Measurements from ENCODE around the genes SUFU, AS3MT and CNNM2.

GRCh38 chr10:102422626-102423112, 2.0 kb downstream of the FBXL15 start:
- PRO-cap: bidirectional peak, plus-strand start at chr10:102422901, minus-strand start at chr10:102422820

DNA sequence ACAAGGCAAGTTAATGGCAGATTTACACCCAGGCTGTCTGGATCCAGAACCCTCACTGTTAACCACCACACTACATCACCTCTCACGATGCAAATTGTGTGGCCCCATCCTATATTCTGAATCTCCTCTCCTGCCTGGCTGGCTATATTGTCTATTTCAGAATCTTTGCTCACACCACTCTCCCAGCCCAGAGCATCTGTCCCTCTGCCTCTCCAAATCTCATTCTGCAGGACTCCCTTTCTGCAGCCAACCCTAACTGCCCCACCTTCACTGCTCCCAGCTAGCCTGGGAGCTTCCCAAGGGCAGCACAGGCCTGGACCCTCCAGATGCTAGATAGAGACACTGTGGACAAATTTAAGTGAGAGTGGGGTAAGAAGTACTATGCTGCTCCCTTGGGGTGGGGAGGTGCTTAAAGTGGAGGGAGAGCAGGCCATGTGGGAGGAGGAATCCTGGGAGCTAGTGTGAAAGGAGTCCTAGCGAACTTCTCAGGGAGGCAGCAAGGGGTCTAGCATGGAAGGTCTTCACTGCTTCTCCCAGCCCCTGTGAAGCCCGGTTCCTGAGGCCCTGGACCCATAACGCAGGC, 773 bp downstream of the CUEDC2 start:
- PRO-cap: no peak

DNA sequence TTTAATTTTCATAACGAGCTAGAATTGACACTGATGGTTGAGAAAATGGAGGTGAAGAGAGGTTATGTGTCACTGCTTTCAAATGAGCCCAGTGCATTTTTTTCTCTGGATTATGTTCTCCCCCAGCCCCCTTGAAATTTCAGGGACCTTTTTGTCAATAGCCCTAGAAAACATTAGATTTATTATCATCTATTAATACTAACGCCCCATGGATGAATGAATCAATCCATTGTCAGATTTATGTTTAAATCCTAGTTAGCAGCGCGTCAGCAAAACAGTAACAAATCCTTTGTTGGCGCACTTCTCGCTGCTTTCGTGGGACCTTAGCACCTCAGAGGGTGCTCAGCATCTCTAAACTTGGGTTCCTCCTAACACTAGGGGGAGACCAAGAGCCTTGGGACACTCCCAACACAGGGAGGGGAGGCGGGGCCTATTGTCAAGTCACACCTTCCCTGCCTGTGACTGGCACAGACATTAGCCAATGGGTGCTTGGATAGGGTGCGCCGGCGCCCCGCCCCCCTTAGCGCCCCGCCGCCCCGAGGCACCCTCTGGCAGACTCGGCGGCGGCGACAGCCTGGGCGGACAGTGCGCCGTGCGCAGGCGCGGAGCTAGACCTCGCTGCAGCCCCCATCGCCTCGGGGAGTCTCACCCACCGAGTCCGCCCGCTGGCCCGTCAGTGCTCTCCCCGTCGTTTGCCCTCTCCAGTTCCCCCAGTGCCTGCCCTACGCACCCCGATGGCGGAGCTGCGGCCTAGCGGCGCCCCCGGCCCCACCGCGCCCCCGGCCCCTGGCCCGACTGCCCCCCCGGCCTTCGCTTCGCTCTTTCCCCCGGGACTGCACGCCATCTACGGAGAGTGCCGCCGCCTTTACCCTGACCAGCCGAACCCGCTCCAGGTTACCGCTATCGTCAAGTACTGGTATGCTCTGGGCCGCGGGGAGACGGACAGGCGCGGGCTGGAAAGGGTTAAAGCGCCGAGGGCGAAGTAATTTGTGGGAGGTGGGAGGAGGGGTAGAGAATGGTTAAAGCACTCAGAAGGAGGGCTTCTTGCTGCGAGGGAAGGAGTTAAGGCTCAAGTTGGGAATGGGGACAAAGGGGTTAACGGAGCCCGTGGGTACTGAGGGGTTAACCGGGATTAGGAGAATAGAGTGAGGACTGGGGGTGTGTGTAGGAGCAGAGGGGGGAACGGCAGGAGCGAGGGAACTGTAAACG, at the start of gene SUFU:
Gene SUFU, plus strand, starts transcription at position 554 of the 1,209 bp plus-strand sequence.
- PRO-cap: bidirectional peak, plus-strand start at position 554 of the sequence, minus-strand start at position 337 of the sequence

GRCh38 chr10:102555943-102556546, 52.3 kb downstream of the SUFU start:
- PRO-cap: no peak

DNA sequence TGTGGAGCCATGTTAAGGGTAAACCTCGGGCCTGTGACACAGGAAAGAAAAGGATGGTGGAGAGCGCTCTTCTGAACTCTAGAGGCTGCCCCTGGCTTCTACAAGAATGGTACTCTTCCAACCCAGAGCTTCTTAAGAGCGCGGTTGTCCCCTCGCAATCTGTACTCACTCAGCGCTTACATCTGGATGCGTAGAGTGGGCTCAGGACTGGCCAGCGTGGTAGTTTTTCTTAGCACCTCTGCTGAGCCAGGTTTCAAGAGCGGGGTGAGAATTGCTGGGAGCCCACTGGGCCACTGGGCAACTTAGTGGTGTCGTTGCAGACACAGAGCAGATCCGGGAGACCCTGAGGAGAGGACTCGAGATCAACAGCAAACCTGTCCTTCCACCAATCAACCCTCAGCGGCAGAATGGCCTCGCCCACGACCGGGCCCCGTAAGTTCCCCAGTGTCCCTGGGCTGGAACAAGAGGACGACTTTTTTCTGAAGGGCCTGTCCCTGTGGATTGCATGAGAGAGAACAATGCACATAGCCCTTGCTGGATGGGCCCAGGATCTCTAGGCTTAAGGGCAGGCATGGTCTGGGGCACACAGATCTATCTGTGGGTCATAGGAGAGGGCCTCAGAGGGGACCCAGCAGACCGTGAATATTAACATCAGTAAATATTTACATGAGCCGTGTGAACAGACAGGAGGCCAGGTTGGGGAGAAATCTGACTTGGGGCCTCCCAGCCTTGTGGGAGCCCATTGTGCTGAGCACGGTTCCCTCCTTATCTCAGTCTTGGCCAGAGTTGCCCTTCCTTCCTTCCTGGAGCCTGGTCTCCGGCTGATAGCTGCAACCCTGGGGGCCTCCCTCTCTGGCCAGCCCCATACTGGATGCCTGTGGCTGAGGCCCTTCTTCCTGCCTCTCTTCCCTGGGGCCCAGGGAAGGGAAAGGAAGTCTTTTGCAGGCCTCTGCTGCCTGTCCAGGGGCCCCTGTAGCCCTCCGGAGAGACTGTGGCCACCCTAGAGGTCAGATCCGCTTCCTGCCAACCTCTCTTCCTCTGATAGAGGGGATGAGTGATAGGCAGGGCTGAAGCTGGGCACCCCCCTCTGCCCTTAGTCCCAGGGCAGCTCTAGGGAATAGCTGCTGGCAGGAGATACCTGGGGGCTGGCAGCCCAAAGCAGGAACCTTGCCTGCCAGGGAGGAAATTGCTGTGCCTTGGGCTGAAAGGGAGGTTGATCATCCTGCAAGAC, 44.8 kb upstream of the TRIM8 start:
- PRO-cap: no peak

GRCh38 chr10:102619945-102620593, 24.2 kb upstream of the TRIM8 start:
- PRO-cap: bidirectional peak, plus-strand start at chr10:102620301, minus-strand start at chr10:102620111

GRCh38 chr10:102642241-102642633, 2.0 kb upstream of the TRIM8 start:
- PRO-cap: bidirectional peak, plus-strand start at chr10:102642339, minus-strand start at chr10:102642119

GRCh38 chr10:102647135-102647579, 2.9 kb downstream of the TRIM8 start:
- PRO-cap: no peak

- PRO-cap: no peak
These were observed 26.6 kb downstream of the TRIM8 start for GRCh38 chr10:102670883-102671223.

DNA sequence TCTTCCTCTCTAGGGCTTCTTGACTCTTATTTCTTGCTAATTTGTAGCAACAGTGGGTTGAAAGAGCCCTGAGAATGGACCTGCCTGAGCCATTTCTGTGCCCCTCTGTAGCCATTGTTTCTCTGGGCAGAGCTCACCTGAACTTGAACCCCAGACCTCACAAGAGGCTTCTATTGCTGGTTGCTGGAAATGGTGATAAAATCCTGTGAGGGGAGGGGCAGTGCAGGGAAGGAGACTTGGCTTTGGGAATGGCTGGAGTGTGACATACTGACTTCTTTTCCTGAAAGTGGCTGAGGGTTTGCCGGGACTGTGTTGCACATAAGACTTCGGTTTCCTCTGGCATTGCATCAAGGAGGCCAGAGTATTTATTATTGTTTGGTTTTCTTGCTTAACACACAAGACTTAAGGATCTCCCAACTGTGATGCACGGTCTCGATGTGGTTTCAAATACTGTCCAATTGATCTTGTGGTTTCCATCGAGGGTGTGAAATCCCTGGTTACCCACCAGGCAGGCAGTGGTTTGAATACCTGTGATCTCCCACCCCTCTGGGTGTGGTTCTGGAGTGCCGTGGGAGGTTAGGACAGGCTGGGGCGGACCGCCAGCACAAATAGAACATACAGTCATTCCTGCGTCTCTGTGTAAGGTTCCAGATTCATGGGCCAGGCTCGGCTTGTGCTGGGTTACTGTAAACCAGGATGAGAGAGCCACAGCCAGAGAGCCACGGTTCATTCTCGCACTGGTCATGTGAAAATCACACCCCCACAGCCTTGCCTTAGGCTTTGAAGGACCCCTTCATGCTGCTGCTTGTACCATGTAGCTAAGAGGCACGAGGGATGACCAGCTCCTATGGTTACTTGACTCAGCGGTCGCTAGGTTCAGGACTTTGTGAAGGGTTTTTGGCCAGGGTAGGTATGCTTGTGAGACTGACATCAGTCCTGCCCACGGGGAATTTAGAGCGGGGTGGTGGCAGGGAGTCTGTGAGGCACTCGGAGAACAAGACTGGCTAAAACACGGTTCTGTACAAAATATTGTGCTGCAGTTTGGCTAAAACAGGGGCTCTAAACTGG, 39.1 kb downstream of the WBP1L start:
- PRO-cap: bidirectional peak, plus-strand start at position 689 of the sequence, minus-strand start at position 552 of the sequence

GRCh38 chr10:102796330-102796918, 40.8 kb downstream of the CYP17A1 start:
- PRO-cap: bidirectional peak, plus-strand start at chr10:102796587, minus-strand start at chr10:102796469

DNA sequence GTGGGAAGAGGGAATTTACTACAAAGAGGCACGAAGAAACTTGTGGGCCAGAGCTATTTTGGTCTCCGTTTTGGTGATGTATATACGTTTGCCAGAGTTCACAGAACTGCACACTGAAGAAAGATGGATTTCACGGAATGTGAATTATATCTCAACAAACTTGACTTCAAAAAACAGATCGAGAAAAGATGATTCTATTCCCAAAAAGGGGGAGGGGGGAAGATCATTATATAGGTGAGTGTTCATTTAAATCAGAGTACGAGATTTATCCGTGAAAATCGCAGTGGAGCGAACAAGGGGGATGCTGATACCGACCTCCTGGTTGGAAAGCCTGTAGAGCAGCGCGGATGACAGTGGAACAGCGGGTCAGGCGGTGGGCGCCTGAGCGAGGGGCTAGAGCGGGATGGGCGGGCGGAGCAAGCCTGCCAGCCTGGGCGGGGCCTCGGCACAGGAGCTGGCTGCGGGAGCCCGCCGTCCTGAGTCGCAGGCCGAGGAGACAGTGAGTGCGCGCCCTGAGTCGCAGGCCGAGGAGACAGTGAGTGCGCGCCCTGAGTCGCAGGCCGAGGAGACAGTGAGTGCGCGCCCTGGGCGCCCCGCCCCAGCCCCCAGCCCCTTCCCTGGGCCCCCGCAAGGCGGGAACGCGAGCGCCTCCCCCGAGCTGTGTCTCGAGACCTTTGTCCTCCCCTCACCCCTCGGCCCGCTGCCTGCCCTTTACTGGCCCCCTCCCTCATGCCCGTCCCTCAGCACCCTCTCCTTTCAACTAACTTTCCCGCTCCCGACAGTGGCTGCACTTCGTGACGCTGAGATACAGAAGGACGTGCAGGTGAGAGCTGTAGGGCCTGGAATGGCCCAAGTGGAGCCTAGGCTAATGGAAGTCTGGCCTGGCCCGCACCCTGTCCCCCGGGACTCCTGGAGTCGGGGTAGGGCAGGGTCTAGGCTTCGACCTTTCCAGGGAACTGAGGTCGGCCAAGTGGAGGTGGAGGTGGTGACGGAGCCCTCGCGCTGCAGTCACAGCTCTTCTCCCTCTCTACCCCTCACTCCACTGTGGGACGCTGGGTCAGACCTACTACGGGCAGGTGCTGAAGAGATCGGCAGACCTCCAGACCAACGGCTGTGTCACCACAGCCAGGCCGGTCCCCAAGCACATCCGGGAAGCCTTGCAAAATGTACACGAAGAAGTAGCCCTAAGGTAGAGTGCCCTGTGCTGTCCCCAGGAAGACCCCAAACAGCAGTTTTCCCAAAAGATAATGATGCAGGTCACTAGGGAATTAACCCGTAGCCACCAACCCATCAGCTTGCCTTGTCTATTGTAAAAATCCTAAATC, at the start of gene AS3MT:
Gene AS3MT, plus strand, starts transcription at position 448 of the 1,325 bp plus-strand sequence.
- PRO-cap: unidirectional peak, plus-strand start at position 448 of the sequence; bidirectional peak, plus-strand start at position 1,037 of the sequence, minus-strand start at position 911 of the sequence

GRCh38 chr10:102917472-102917850, 633 bp upstream of the CNNM2 start:
- PRO-cap: no peak

GRCh38 chr10:102917851-102918843, at the start of gene CNNM2:
Gene CNNM2, plus strand, starts transcription at chr10:102918294.
- PRO-cap: bidirectional peak, plus-strand start at chr10:102918351, minus-strand start at chr10:102917943; unidirectional peak, plus-strand start at chr10:102918550

DNA sequence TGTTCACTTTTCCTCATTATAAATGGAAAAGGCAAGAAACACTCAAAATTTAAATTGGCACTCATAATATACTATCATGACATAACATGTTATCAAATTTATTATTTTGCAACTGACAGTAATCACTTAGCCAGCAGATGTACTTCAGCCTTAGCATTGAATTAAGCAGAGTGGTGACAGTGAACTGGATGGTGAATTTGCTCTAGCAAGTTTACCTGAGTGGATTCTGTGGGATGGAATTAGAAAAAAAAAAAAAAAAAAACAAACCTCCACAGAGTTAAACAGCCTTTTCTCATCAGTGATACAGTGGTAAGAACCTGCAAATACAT, 57.1 kb downstream of the CNNM2 start:
- PRO-cap: no peak

DNA sequence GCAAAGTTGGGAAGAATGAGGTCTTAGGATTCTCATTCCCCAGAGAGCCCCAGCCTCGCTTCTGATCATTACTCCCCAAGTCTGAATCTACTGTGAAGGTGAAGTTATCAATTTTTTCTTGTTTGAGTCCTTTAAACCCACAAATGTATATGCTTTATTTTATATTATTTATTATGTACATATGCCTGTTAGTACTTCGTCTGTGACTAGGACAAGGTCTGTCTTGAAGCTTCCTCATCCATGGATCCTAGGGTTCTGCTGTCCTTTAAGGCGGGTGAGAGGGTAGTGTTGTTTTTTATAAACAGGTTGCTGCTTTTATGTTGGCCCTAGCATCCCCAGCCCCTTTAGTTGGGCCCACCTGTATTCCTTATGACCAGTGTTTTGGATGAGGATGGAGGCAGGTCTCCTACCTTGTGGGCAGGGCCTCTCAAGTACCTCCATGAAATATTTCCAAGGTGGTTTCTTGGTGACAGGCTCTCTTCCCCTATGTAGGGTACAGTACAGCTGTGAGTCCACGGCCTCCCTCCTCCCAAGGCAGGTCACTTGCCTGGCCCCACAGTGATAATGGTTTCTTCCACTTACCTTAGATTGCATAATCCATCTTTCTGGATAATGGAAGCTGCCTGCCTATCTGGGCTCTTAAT, 110.6 kb downstream of the NT5C2 start:
- PRO-cap: no peak

GRCh38 chr10:103374406-103374632, 6.5 kb downstream of the TAF5 start:
- PRO-cap: no peak

DNA sequence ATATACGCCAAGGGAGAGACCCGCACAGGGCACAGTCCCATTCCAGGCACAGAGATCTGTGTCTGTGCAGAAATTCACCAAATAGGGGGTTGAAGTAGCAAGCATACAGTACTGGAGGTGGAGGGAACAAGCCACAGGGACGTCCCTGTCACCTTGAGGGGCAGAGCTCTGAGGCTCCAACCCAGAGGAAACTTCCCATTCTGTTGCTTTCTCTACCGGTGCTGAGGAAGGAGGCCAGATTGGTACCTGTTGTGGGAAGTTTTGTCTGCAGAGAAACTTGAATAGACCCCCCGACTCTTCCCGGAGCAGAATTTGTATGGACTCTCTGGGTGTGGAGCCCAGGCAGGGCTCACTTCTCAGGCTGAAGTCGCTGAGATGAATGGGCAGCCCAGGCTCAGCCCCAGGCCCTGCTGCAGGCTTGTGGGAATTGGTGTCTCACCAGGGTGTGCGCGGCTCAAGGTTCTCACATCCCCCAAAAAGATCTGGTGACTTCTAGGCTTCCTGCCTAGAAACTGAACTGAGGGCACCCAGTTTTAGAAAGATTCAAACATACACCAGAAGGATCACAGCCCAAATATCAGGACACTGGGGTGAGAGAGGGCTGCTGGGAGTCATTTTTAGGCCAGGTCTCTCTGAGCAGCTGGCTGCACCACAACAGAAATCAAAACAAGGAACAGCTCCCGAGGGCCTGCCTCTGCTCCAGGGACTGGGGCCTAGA, 103.5 kb downstream of the NEURL1 start:
- PRO-cap: no peak

DNA sequence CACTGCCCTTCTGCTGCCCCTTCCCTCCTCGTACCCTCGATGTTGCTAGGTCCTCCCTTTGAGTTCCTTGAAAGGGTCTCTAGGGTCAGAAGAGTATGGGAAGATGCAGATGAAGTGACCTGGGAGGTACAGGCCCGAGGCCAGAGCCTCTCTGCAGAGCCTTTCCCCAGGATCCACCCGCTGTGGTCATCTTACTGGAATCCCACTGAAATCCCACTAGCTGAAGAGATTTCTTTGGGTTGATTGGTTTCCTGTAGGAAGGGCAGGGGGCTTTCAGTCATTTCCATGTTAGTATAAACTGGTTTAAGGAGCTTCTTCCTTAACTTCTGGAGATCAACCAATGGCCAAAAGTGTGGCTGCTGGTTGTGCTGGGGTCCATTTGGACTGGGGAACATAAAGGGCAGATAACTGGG, 110.6 kb downstream of the NEURL1 start:
- PRO-cap: no peak

DNA sequence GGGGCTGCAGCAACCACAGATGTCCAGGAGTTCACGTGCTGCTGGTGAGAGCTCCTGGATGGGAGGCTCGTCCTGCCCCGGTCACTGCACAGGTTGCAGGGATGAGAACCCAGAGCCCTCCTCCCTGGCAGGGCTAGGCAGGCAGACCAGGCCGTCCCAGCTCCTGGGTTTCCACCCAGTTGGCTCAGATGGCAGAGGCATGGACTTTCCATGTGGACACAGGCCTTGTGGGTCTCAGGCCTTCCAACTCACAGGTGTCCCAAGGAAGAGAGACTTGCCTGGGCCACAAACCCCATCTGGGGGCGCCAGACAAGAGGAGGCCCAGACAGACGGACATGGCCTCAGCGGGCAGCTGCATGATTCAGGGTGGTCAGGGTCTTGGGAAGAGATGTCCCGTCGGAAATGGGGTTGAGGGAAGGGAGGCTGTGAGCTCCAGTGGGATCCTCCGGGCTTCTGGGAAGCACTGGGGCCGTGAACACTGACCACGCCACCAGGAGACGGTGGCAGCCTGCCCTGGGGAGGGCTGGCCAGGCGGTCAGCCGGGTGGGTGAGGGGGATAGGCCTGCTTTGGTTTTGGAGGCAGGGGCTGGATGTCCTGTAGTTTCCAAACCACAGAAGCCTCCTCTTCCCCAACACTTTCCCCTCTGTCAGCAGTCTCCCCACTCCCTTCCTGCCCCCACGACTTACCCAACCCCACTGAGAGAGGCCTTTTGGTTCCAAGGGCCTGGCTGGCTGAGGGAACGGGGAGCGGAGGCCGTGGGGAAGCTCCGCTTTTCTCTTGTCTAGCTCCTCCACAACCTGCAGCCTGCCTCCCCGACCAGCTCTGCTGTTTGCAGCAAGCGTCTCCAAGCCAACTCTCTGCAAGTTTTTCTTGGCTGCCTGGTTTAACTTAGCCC, 126.5 kb downstream of the NEURL1 start:
- PRO-cap: no peak

Measured in left ventricle myocardium (tissue), 1 donor.